Amniotic epithelial cell (primary cell): ENCODE measurements around a stretch of chr16.

GRCh38 chr16:8906210-8906685 is 24.1 kb downstream of the LITAFD start:
- RRBS = no CpG with 5 or more reads among the region's 1 CpG

DNA sequence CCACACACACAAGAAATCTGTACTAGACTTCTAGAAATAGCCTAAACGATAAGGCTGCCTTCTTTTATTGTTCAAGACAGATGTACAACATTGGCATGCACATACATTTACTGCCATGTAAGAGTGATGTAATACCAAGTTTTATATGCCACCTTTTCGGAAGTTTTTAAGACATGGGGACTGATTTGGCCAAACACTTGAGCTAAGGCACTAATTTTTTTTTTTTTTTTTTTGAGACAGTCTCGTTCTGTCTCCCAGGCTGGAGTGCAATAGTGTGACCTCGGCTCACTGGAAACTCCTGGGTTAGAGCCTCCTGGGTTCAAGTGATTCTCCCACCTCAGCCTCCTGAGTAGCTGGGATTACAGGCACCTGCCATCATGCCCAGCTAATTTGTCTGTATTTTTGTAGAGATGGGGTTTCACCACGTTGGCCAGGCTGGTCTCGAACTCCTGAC is 28.7 kb downstream of the USP7 start:
- RRBS = no CpG with 5 or more reads among the region's 6 CpGs

GRCh38 chr16:8958198-8959187 is 5.2 kb downstream of the USP7 start:
- RRBS = no CpG with 5 or more reads among the region's 15 CpGs

- RRBS = no CpG with 5 or more reads among the region's 3 CpGs
These were observed 12.4 kb upstream of the HAPSTR1 start for GRCh38 chr16:9078999-9079420.

DNA sequence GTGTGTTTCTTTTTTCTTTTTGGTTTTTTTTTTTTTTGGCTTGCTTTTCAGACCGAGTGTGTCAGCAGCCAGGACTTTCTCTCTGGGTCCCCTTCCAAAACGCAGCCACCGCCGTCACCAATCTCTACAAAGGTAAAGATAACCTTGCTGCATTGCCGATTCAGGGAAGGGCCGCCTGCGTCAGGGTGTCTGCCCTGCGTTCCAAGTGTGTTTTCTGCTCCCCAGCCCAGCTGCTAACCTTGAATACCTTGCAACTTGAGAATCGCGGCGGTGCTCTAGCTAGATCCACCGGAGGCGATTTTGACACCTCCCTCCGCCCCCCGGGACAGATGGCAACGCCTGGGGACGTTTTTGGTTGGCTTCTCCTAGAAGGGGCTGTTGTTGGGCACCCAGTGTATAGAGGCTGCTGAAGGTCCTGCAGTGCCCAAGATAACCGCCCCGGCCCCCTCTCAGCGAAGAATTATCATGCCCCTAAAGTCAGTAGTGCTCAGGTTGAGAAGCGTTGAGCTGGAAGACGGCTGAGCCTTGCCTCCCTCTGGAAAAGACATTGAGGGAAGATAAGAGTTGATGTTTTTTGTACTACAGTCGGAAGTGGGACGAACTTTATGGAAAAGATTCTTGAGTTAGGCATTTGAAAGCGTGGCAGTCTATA is 1.6 kb downstream of the HAPSTR1 start:
- RRBS = no CpG with 5 or more reads among the region's 25 CpGs

- RRBS = no CpG with 5 or more reads among the region's 11 CpGs
These were observed 25.4 kb downstream of the HAPSTR1 start for GRCh38 chr16:9116508-9117493.

- RRBS = no CpG with 5 or more reads among the region's 5 CpGs
These were observed 273.1 kb downstream of the HAPSTR1 start for GRCh38 chr16:9364510-9365022.

- RRBS = no CpG with 5 or more reads among the region's 3 CpGs
These were observed 273.8 kb downstream of the HAPSTR1 start for GRCh38 chr16:9365023-9365782.

DNA sequence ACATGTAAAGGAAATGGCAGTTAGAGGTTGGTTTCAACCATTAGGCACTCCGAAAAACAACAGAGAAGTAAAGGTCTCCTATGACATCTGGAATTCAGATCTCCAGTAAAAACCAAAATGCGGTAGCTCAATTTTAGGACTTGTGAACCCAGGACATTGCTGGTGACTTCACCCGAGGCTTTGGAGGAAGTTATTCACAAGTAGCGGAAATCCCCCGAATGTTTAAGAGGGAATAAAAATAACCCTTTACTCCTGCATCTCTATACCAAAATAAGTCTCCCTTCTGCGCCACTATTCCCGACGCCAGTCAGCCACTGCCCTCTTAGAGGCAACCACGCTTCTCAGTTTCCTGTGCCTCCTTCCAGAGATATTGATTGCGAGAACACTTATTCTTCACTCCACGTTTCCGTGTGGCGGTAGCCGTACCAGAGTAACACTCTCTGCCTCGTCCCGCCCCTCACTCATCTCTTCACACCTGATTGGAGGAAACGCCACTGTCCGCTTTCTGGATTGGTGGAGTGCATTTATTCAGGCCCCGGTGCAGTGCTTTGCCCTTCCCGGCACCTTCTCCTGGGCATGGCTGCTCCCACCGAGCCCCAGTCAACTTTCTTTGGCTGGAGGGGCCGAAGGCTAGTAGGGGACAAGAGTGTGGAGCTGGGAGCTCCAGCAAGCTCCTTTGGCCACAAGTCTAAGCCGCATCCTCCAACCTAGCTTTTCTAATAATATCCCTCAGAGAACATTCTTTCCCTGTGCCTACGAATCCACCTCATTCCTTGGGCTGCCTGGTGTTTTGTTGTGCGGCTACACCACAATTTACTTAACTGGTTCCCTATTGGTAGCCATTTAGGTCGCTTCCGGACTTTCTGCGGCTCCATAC is 27.2 kb downstream of the EMP2 start:
- RRBS = no CpG with 5 or more reads among the region's 28 CpGs

GRCh38 chr16:10616138-10616936 is 35.9 kb upstream of the EMP2 start:
- RRBS = no CpG with 5 or more reads among the region's 14 CpGs

DNA sequence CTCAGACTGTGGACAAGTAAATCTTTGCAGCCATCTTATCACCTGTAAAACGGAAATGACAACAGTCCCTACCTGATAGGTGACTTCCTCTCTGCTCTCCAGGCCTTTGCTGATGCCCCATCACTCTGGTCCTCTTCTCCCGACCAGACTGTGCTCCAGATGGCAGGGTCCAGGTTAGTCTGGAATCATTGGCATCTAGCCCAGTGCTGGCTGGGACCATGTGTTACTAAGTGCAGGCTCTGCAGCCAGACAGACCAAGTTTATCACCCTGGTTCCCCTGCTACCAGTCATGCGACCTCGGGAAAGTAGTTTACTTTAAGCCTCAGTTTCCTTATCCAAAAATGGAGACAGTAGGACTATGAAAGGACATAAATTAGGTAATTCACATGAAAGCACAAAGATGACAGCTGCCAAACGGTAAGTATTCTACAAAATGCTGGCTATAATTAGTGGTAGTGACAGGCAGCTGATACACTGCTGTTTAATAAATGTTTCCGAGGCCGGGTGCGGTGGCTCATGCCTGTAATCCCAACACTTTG is 1.7 kb upstream of the NUBP1 start:
- RRBS = no CpG with 5 or more reads among the region's 8 CpGs

DNA sequence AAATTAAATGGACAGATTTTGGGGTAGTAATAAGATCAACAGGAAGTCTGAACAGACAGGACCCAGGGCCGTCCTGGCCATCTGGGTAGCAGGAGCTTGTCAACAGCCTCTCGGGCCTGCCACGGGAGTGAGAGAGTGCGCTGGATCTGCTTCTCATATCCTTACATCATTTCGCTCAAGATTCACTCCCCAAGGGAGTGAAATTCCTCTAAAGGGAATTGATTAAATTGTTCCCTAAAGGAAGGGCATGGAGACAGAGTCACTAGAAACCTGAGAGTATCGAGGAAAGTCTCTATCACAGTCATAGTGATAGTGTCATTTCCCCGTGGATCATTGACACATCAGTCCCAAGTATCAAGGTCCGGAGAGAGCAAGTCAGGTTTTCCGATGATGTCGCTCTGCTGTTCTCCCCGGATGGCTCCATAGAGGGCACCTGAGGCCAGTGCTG is 7.4 kb downstream of the NUBP1 start:
- RRBS = 84% methylated on average over 3 of the region's 11 CpGs

- RRBS = no CpG with 5 or more reads among the region's 9 CpGs
These were observed 123.5 kb downstream of the CLEC16A start for GRCh38 chr16:11067689-11068362.

GRCh38 chr16:11205454-11205994 is 50.5 kb downstream of the SOCS1 start:
- RRBS = no CpG with 5 or more reads among the region's 14 CpGs

- RRBS = no CpG with 5 or more reads among the region's 12 CpGs
These were observed 17.2 kb downstream of the SOCS1 start for GRCh38 chr16:11238666-11239319.

- RRBS = no CpG with 5 or more reads among the region's 7 CpGs
These were observed 30.1 kb upstream of the PRM1 start for GRCh38 chr16:11311102-11311661.

DNA sequence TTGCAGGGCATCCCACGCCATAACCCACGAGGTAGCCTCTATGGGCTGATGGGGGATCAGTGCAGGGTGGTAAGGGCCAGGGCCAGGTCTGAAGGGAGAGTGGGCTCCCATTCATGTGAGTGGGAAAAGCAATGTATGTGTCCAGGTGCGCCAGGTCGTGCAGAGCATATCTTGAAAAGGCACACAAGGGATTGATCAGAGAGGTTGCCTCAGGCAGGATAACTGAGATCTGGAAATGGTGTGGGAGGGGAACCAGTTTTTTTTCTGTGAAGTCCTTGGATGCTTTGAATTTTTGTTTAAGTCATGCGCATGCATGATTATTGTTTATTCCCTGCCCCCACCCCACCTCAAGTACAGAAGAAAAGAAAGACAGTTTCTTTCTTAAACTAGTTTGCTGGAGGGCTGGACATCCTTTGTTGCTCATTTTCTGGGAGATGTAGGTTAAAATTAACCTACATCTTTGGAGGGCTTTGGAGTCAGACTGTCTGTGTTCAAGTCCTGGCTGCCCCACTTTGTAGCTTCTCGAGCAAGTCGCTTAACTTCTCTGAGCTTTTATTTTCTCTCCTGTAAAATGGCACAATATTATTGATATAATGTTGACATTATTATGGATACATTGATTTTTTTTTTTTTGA is 32.0 kb upstream of the RMI2 start:
- RRBS = no CpG with 5 or more reads among the region's 7 CpGs

DNA sequence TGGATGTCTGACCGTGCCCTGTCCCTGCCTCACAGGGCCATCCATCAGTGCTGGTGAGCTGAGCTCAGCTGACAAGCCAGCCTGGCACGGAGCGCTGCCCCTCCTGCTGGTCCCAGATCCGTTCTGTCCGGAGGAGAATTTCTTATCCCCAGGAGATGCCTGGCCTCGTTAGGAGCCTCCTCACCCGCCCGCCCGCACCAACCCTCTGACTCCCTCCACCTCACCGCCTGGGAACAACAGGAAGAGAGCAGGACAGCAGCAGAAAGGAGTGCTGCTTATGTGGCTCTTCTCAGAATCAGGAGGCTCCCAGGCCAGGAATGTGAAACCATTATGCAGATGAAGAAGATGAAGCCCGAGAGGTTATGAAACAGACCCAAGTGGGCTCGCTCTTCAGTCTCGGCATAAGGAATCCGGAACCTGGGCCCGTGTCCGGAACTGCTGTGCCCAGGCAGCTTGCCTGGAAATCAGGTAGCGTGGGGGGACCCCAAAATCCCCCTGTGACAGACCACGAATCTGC is 28.8 kb upstream of the RMI2 start:
- RRBS = no CpG with 5 or more reads among the region's 18 CpGs

GRCh38 chr16:11370545-11371002 is 25.3 kb downstream of the RMI2 start:
- RRBS = no CpG with 5 or more reads among the region's 7 CpGs

- RRBS = no CpG with 5 or more reads among the region's 2 CpGs
These were observed 31.8 kb downstream of the ENSG00000188897 start for GRCh38 chr16:11495290-11495545.